ENCODE data around the genes CERS4 and OR7E24.

DNA sequence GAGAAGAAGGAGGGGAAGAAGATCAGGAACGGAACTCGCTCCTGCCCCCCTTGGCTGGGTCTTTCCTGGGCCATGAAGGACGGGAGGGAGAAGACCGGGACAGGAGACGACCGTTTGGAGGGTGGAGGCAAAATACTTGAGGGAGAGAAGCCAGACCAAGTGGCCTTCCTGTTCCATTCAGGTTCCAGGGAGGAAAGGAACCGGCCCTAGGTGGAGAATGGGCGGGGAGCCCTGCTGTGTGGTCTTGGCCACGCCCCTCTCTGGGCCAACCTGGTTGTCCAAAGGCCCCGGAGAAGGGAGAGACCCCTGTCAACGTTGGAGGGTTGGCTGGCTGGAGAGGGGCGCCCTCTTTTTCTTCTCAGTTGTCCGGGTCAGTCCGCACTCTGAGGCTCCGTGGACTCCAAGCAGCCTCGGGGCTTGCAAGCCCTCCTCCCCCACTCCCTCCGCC is 891 bp downstream of the FBN3 start:
- PRO-cap: no peak

DNA sequence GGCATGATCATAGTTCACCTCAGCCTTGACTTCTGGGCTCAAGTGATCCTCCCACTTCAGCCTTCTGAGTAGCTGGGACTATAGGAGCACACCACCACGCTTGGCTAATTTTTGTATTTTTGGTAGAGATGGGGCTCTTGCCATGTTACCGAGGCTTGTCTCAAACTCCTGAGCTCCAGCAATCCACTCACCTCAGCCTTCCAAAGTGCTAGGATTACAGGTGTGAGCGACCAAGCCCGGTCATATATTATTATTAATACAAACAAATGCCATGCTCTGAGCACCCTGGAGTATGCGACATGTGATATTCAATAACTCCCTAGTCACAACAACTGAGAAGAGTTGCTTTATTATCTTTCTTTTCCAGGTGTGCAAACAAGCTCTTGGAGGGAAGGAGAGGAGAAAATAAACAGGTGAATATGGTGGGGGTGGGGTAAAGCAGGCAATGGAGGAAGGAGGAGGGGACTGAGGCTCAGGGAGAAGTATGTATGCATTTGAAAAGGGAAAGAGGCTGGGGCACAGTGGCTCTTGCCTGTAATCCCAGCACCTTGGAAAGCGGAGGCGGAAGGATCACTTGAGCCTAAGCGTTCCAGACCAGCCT is 2.7 kb upstream of the CERS4 start:
- PRO-cap: no peak

- PRO-cap: bidirectional peak, plus-strand start at chr19:8209376, minus-strand start at chr19:8209209; bidirectional peak, plus-strand start at chr19:8209821, minus-strand start at chr19:8209516
Measured at GRCh38 chr19:8209253-8210476, at the start of gene CERS4. TSS of gene CERS4 (plus strand) at chr19:8209370.

DNA sequence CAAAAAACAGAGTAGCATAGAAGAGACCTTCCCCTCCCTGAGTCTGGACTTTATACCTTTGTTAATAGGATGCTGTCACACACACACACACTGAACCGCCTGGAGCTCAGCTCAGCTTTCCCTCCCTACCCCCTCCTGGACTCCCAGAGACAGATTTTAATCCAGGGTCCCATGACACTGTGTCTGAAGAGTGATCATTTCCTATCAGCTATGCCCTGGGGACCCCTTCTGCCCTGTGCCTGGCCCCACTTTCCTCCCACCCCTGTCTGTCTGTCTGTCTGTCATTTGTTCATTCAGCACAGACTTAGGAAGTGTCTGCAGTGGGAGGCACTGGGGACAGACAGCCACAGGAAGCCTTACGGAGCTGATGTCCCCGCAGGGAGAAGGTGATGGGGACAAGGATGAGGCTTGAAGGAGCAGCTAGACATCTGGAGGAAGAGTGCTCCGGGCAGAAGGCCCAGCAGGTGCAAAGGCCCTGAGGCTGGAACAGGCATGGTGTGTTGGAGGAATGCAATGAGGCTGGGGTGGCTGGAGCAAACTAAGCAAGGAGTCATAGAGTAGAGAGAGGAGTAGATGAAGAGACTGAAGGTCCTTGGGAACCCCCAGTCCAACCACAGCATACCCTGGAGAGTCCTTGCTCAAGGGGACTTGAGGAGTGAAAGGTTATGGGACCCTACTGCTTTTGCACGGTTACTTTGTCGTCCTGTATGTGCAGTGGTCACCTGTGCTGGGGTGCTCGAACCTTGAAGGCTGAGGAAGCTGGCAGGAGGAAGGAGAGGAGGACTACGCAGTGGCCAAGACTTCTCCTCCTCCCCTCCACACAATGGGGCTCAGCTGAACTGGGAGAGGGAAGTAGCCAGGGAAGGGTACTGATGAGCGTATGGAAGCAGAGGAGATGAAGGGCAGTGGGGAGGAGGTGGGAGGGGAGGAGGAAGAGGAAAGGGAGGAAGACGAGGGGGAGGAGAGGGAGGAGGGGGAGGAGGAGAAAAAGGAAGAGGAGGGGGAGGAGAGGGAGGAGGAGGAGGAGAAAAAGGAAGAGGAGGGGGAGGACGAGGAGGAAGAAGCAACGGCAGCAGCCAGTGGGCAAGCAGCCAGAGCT is 5.2 kb downstream of the CERS4 start:
- PRO-cap: no peak

DNA sequence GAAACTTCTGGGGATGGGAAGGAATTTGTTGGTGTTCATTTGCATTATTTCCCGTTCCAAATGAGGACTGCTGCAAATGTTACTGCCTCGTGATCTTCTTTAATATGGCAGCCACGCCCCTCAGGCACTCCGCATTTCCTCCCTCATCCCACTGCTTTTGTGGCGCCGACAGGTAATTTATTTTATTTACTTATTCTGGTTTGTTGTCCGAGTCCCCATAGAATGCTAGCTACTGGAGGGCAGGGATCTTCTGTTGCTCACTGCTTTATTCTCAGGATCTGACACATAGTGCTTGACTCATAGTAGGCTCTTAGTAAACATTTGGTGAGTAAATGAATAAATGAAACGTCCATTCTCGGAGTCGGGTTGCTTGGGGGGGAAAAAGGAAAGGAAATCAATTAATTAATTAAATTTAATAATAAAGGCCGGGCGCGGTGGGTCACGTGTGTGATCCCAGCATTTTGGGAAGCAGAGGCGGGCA is 398 bp upstream of the CD320 start:
- PRO-cap: unidirectional peak, minus-strand start at position 61 of the sequence

GRCh38 chr19:8311711-8312618 is 3.8 kb upstream of the CD320 start:
- PRO-cap: no peak

DNA sequence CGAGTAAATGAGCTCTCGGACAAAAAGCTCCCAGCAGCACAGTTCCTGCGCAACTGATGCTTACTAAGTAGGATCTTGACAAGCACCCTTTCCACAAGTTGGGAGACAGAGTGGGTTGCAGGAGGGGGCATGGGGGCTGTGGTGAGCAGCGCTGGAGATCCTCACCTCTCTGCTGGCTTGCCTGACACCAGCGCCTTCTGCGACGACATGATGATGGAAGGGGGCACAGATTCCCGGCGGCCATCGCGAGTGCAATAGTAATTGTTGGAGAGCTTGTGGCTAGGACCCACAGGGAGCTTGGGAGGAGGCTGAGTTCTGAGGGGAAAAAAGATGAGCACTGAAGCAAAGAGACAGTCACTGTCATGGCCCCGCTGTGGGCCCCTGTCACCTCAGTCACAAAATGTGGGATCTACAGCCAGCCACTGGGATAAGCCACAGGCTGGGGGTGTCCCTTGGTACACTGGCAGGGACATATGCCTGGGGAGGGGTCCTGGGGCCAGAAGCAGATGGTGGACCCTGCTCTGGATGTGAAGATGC is 4.8 kb downstream of the NDUFA7 start:
- PRO-cap: no peak

DNA sequence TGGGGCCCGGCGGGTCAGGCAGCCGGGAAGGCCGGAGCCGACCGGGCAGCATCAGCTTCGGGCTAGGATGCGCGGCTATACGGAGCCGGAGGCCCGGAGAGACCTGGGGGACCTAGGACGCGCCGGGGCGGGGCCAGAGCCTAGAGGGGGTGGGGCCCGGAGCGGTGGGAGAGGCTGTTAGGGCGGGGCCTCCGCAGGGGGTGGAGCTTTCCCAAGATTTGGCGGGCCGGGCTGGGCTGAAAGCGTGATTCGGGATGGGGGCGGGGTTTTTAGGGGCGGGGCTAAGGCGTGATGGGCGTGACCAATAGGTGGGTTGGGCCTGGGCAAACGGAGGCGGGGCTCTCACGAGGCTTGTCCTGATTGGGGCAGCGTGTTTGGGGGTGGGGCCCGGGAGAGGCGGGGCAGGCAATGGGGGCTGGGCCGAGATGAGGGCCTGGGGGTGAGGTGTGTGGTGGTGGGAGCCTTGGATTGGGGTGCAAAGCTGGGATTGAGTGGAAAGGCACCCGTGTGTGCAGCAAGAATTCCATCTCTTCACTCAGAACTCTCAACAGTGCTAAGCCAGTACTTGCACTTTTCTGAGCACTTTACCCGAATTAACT is 502 bp downstream of the RAB11B start:
- PRO-cap: bidirectional peak, plus-strand start at position 428 of the sequence, minus-strand start at position 127 of the sequence

DNA sequence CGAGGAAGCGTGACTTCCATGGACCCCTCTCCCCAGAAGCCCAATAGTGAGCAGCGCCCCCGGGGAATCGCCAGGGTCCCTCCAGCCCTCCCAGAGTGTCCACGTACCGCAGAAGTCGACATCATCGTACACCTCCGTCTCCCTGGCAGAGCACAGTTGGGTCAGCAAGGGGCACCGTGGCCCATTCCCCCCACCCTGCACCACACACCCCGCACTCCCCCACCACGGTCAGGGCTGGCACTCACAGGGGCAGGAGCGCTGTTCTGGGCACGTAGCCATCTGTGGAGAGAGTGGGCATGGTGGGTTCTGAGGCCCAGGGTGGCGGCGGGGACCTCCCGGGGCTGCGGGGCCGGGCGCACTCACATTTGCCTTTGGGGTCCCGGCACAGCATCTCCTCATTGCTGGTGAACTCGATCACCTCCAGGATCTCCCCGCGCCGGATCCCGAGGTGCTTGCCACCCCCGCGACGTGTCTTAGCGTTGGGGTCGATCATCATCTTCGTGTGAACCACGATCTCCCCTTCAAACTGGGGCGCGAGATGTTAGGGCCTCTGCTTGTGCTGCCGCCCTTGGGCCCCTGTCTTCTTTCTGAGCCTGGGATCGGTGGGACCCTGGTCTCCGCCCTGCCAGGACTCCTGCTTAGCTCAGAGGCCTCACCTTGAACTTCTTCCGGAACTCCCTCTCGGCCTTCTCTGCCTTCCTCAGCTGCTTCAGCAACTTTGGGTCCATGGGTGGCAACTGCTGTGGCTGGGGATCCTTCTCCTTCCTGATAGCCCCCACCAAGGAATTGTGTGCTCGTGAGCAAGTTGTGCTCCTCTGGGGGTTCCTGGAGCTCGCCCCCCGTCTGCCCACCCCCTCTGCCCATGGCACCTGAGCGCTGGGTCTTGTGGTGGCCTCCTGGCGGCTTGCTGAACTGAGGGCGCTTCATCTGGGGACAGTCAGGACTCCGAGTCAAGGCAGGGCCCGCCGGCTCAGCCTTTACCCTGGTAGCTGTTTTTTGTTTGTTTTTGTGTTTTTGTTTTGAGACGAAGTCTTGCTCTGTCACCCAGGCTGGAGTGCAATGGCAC is 11.9 kb downstream of the PRAM1 start:
- PRO-cap: no peak

DNA sequence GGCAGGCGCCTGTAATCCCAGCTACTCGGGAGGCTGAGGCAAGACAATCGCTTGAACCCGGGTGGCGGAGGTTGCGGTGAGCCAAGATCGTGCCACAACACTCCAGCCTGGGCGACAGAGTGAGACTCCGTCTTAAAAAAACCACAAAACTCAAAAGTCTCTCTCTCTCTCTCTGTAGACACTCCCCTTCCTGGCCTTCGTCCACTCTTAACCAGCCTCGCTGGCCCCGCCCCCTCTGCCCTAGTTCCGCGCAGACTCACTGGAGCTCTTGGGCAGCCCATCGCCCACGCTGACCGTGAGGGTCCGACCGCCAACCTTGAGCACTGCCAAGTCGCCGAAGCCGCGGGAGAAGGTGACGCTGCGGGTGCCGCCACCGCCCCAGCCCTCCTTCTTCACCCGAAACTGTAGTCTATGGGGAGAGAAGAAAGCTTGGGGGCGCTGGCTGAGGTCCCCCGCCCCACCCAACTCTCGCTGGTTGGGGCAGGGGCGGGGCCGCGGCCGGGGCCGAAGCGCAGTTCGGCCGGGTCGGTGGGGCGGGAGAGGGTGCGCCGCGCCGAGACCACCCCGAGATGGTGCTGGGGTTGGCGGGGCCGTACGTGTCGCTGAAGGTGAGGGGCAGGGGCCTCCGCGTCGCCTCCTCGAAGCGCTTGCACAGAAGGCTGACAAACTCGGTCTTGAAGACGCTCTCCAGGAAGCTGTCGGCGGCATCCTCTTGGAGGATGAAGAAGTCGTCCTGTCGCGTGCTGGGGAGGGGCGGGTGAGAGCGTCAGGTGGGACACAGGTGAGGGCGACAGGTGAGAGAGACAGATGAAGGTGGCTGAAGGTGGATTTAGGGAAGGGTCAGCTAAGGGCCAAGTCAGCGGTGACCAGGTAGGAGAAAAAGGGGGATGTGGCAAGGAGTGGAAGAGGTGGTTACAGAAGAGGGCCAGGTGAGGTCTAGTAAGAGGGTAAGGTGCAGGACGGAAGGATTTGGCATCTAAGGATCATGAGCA is 12.5 kb upstream of the ZNF414 start:
- PRO-cap: bidirectional peak, plus-strand start at position 253 of the sequence, minus-strand start at position 209 of the sequence

GRCh38 chr19:8544151-8544825 is 30.3 kb upstream of the ZNF414 start:
- PRO-cap: no peak

DNA sequence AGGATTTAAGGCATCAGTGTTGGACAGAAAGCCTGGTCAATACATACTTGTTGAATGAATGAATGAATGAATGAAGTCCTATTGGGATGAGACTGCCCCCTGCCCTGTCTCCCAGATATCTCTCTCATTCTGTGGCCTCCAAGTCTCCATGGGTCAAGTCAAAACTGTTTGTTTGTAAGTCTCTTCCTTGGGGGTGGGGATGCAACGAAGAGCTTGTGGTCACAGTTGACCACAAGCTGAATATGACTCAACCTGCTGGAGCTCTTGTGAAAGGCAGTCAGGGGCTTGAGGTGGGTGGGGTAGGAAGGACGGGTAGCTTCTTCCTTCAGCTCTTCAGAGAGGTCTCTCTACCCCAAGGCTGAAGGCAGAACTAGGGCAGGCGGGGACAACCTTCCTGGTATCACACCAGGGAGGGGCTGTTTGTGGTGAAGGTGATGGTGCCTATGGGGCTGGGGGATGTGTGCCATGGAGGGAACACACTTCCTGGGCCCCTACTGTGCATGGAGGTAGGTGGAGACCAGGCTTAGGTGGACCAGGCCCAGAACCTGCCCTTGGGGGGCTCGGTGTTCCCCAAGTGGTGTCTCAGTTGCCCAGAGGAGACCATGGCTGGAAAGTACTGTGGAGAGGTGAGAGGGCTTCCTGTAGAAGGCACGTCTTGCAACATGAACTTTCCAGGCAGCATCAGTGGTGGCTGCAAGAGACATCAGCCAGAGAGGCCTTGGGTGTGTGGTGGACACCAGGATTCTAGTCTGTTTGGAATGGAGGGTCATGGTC is 8.0 kb downstream of the MYO1F start:
- PRO-cap: unidirectional peak, plus-strand start at position 336 of the sequence

DNA sequence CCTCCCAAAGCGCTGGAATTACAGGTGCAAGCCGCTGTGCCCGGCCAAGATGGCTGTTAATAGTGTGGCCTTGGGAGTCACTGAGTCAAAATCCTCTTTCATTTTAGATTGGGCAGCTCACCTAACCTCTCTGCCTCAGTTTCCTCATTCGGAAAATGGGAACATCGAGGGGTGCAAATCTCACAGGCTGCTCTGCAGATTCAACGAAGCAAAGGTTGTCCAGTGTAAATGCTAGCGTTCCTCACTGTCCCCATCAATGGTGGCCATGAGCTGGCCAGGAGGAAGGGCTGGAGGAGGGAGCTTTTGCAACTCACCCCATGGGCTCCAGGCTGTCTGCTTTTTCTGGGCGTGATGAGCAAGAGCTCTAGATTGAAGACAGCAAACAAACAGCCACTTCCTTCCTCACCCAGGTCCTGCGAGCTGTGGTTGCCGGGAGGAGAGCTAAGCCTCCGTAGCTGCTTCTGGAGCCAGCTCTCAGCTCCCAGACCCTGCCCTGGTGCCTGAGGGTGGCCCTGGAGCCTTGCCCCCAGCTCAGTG is 6.4 kb downstream of the MYO1F start:
- PRO-cap: bidirectional peak, plus-strand start at position 409 of the sequence, minus-strand start at position 344 of the sequence

- PRO-cap: bidirectional peak, plus-strand start at chr19:8575868, minus-strand start at chr19:8575774
Measured at GRCh38 chr19:8575335-8576168, 1.7 kb downstream of the MYO1F start.

GRCh38 chr19:8641208-8641429 is 10.7 kb downstream of the NFILZ start:
- PRO-cap: unidirectional peak, plus-strand start at chr19:8641311

- PRO-cap: no peak
Measured at GRCh38 chr19:9009826-9010628, 76.8 kb upstream of the OR1M1 start.

DNA sequence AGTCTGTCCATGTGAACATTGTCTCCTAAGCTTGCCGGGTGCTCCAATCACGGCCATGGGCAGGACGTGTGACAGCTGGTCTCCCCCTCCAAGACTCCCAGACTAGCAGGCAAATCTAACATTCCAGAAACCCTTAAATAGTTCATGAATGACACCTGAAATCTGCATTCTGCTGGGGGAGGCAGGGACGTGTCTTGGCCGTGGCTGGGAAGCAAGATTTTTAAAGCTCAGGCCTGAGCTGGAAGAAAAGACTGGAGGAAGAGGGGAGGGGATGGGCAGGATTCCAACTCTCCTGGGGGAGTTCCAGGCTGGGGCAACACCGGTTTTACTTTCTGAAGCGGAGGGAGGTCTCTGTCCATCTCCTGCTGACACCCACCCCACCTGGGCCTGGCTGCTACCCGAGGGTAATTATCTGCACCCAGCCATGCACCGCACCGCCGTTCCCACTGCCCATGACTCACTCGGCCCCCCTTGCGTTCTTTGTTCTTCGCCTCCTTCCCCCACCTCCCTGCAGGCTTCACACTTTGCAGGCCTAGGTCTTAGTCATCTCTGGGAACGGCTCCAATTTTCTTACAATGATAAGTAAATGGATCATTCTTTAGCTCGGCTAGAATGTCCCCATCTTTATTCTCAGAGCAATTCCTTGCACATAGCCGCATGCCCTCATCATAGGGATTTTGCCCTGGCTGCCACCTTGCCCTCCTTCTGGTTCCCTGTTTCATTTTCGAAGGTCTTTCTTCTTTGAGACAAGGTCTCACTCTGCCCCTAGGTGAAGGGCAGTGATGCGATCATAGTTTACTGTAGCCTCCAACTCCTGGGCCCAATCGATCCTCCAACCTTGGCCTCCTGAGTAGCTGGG is 11.3 kb upstream of the OR1M1 start:
- PRO-cap: no peak

- PRO-cap: no peak
Measured at GRCh38 chr19:9250771-9250997, at the start of gene OR7E24. TSS of gene OR7E24 (plus strand) at chr19:9250930.

GRCh38 chr19:9660464-9661476 is 14.1 kb downstream of the ZNF562 start:
- PRO-cap: no peak

DNA sequence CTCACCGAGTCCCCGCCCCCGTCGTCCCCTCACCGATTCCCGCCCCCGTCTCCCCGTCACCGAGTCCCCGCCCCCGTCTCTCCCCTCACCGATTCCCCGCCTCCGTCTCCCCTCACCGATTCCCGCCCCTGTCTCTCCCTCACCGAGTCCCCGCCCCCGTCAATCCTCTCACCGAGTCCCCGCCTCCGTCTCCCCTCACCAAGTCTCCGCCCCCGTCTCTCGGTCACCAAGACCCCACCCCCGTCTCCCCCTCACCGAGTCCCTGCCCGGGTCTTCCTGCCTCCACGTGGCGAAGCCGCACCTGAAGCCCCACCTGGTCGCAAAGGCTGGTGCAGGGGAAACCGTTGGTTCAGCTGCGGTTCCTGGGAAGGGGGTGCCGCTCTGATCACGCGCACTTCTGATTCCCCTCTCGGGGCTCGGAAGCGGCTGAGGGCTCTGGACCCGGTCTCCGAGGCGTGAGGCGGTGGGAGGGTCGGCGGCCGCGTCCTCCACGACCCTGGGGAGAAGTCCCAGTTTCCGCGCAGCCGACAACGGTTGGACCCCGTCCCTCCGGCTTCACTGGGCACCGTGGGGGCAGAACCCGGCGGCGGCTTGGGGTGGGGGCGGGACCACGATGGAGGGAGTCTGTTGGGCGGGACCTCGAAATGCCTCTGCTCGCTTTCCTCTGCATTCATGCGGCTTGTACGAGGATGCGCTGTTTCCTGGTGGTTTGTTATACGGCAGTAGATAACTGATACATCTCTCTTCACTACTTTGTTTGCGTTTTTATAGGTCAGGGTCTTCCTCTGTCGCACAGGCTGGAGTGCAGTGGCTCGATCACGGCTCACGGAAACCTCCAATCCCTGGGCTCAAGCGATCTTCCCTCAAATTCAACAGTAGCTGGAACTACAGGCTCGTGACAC is 24.3 kb upstream of the ZNF846 start:
- PRO-cap: bidirectional peak, plus-strand start at position 201 of the sequence, minus-strand start outside the sequence; unidirectional peak, minus-strand start at position 560 of the sequence

Data from mucosa of descending colon (tissue), 1 donor.